Occipital lobe (tissue), 2 donors: Measurements from ENCODE around the gene ZNF730.

DNA sequence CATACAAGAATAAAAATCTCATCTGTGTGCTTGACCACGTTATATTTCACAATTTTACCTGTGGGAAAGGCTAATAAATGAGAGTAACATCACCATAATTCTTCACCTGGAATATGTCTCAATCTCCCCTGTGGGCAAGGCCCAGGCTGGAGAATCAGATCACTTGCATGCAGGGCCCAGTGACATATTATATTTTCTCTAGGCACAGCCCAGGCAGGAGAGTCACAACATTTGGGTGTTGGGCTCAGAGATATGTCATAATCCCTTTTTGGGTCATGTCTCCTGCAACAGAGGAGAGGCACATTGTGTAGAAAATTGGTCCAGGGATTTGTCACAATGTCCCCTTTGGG, 17.8 kb upstream of the ZNF208 start:
- RAMPAGE, long total RNA: no peak

DNA sequence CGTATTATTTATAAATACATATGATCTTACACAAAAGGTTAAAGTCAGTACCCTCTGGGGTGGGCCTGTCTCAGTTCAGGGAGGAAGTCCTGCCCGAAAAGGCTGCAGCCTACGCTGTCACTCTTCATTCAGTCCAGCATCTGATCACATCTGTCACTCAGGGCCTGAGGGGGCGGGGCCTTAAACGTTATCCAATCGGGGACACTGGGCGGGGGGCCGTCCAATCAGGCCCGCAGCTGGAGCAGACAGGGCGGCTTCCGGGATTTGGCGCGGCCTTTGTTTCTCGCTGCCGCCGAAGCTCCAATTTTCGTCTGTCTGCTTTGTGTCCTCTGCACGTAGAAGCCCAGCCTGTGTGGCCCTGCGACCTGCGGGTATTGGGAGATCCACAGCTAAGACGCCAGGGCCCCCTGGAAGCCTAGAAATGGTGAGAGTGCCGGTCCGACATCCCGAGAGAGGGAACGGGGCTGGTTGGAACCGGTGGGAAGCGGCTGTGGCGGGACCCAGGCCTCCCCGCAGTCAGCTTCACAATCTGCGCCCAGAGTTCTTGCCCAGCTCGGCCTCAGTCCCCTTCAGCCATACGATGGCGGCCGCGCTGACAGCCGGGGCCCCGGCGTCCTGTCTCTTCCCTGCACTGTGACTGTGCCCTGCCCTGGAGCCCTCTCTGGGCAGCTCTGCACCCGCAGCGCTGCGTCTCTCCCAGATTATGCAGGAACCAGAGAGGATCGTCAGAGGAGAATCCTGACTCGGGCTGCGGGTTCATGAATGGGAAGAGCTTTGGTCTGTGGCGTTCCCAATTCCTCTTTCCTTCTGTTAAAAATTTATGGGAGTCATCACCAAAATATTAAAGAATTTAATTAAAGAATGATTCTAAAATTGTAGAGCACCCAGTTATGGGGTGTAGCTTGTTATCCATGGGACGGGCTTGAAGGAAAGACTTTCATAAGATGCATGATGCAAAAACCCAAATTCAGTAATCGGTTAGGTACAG, at the start of gene ZNF730:
TSS of gene ZNF730 (plus strand) at position 273 of the 988 bp plus-strand sequence.
- RAMPAGE, long total RNA: no peak

DNA sequence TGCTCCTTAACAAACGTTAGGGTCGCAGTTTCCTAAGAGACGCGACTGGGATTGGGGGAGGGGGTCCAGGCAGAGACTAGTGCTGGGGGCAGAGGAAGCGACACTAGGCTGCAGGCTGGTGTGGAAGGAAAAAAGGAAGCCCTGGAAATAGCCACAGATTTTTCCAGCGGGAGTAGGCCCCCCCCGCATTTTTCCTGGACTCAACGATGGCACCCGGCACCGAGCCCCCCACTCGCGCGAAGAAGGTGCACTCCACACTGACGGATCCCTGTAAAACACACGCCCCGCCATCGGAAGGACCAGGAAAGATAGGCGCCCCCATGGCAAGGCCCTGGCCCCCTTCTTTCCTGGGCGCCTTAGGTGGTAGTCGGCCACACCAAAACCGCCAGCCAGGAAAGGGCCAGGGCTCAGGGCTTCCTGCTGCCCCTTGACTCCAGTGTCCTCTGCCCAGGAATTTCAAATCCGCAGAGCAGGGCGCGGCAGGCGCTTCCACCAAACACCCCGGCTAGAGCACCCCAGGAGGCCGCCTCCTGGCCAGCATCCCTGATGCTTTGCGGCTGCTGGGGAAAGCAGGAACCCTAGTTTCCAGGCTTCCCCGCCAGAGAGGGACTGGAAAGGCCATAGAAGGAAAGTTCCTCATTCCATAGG, 57.4 kb downstream of the ZNF726 start:
- RAMPAGE, long total RNA: no peak

DNA sequence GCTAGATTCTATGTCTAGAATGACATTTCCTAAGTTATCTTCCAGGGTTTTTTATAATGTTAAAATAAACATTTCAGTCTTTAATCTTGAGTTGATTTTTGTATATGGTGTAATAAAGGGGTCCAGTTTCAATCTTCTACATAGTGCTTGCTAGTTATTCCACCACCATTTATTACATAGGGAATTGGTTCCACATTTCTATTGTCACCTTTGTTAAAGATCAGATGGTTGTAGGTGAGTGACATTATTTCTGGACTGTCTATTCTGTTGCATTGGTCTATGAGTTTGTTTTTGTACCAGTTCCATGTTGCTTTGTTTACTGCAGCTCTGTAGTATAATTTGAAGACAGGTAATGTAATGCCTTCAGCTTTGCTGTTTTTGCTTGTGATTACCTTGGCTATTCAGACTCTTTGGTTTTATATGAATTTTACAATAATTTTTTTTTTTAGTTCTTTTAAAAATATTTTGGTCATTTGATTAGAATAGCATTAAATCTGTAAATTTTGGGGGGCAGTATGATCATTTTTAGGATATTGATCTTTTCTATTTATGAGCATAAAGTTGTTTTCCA, 6.5 kb downstream of the ZNF254 start:
- RAMPAGE, long total RNA: no peak

GRCh38 chr19:24144562-24144952, 57.6 kb downstream of the ZNF254 start:
- RAMPAGE, long total RNA: no peak

DNA sequence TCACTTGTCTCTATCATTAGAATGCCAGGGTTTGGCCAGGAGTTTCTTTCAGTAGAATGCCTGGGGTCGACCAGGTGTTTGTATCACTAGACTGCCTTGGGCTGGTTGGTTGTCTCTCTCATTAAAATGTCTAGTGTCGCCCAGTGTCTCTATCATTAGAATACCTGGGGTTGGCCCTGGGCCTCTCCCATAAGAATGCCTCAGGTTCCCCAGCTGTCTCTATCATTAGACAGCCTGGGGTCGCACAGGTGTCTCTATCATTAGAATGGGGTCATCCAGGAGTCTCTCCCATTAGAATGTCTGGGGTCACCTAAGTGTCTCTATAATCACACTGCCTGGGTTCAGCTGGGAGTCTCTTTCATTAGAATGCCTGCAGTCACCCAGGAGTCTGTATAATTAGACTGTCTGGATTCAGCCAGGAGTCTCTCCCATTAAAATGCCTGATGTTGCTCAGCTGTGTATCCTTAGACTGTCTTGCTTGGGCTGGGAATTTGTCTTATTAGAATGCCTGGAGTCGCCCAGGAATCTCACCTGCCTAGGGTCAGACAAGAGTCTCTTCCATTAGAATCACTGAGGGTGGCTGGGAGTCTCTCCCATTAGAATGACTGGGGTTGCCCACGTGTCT, 1450.3 kb downstream of the UQCRFS1 start:
- RAMPAGE, long total RNA: no peak

DNA sequence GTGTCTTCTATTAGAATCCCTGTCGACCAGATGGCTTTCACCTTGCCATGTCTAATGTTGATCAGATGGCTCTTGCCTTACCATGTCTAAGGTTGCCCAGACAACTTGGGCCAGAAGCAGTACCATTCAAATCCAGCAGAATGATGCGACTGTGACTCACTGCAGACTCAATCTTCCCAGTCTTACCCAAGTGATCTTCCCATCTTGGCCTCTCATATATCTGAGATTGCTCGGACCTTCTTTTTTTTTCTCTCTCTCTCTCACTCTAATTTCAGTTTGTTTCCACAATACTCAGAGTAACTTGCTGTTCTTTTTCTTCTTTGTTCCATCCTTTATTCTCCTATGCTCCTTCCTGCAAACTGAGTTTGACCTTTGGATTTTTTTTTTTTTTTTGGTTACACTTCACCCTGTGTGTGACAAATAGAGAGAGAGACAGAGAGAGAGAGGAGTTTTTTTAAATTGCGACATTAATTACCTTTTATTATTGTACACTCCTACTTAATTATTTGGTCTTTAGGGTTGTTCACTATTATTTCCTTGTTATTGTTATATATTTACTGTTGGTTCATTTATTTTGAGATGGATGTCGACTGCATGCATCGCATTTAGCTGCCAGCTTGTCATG, 1441.3 kb downstream of the UQCRFS1 start:
- RAMPAGE, long total RNA: no peak

GRCh38 chr19:29672784-29673347, 7.6 kb downstream of the PLEKHF1 start:
- RAMPAGE, long total RNA: no peak

GRCh38 chr19:29678289-29679224, 13.3 kb downstream of the PLEKHF1 start:
- RAMPAGE, long total RNA: no peak

GRCh38 chr19:29680478-29680954, 15.3 kb downstream of the PLEKHF1 start:
- RAMPAGE, long total RNA: no peak

GRCh38 chr19:30226436-30226925, 145.7 kb upstream of the ZNF536 start:
- RAMPAGE, long total RNA: no peak

DNA sequence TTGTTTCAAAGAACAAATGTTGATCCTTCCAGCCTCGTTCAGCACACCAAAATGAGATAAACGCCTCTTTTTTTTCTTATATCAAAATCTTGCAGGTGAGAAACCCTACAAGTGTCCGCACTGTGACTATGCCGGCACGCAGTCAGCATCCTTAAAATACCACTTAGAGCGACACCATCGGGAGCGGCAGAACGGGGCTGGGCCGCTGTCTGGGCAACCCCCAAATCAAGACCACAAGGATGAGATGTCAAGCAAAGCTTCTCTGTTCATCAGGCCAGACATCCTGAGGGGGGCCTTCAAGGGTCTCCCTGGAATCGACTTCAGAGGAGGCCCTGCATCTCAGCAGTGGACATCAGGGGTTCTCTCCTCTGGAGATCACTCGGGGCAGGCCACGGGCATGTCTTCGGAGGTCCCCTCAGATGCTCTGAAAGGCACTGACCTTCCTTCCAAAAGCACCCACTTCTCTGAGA, 175.7 kb downstream of the ZNF536 start:
- RAMPAGE, long total RNA: no peak

GRCh38 chr19:31338097-31338578, 11.1 kb downstream of the TSHZ3 start:
- RAMPAGE, long total RNA: no peak

DNA sequence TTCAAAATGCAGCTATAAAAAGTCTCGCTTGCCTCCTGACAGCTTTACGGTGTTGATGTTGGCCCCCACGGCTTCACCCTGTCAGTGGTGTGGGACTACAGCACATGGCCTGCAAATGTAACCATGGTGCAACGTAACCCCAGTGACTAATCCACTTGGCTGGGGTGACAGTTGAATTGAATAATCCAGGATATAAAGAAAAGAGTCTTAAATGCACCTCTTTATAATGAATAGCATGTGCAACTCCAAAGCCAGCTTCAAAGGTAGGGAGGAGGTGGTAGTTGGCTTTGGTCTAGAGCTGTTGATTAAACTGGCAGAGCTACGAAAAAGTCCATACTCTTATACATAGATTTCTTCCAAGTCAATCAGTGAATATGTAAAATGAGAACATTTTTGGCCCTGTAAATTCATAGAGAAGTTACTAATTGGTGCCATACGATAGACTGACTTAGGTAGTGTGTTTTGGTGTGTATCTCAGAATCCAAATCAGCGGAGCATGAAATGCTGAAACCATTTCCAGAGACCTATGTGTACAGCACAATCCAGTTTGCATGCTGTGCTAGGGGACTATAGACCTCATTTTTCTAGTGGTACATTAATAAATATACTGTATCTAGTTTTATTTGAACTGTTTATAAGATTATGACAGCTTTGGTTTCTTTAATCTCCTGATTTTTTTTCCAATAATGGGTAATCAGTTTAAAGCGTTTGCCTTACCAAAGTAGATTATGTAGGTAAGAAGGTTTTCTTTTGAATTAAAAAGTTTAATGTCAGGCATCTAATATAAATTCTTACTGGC, 17.2 kb upstream of the DPY19L3 start:
- RAMPAGE, long total RNA: no peak

- RAMPAGE, long total RNA: no peak
Observed at GRCh38 chr19:32676207-32676929, 720 bp downstream of the RGS9BP start.

DNA sequence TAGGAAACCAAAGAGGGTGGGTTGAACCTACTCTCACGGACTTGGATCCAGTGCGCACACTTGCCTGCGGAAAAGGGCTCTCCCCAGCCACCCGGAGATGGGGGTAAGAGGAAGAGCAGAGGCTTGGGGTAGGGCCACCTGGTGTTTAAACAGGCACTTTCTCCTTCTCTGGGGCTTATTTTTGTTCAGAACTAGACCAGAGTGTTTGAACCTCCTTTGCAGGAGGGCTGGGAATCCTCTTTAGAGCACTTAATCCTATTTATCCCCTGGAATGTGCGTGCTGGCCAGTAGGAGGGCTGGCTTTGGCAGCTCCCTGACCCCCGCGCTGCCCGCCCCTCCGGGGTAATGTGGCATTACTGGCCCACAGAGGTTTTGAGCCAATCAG, 2.0 kb downstream of the RGS9BP start:
- RAMPAGE, long total RNA: no peak

DNA sequence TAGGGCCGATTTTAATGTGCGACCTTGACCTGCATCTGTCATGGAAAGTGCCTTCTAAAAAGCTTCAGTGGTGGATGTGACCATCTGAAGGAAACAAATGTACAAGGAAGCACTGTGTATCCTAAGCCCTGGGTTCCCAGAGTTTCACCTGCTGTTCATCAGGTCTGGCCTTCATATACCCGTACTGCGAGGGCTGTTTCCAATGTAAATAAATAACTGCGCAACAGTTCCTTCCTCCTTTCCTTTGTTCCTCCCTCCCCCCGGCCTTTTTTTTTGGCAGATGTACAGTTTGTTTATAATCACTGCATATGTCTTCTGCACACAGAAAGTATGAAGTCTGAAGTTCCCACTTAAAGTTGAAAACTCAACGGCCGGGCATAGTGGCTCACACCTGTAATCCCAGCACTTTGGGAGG, 5.2 kb downstream of the FAAP24 start:
- RAMPAGE, long total RNA: no peak

- RAMPAGE, long total RNA: no peak
Observed at GRCh38 chr19:33022340-33023275, 42.1 kb downstream of the RHPN2 start.

DNA sequence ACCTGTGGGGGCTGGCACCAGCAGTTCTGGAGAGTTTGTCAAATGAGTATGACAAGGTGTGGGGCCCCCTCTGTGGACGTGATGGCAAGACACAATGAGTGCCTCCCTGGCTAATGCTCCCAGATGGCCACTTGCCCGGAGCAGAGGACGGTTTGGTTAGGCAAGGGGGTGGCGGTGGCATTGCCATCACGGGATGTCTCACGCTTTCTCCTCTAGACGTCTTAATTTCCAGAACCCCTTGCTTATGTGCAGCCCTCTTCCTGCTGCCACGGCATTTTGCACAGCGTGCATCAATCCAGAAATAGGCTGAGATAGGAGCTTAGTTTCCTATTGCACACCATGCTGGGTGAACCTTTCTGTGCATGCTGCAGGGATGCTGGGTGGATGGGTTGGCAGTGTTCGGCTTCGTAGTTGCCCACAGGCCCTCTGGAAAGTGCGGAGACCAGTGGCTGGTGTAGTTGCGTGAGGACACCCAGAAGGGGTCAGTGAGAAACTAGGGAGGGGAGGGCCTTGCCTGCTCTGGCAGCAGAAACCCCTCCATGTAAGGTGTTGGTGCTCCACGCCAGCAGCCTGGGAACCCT, 18.1 kb upstream of the LRP3 start:
- RAMPAGE, long total RNA: no peak

- RAMPAGE, long total RNA: no peak
Observed at GRCh38 chr19:33206930-33207483, 12.9 kb downstream of the LRP3 start.